GM12892 (cell line): Measurements from ENCODE around the genes PRR30, CAD and NRBP1.

DNA sequence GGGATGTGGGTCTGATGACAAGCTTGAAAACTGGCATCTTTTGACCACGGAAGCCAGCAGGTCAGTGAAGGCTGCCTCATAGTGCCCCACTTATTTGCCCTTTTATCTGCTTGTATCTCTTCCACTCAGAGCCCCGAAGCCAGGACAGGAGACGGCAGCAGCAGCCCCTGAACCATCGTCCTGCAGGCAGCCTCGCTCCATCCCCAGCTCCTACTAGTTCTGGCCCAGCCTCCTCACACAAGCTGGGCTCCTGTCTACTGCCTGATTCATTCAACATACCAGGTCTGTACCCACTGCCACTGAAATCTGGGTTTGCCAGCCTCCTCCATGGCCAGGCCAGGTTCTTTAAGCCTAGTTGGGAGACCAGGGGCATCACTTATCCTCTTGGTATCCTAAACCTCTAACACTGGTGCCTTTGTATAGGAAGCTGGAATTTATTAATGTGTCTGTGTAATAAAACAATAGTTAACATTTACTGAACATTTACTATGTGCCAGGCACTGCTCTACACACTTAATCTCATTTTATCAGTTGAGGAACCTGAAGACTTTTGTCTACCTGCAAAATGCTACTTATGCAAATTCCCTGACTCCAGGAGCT lies 4.0 kb downstream of the OST4 start:
- RRBS, result no CpG with 5 or more reads among the region's 5 CpGs

GRCh38 chr2:27080095-27080575 lies 1.7 kb downstream of the EMILIN1 start:
- RRBS, result no CpG with 5 or more reads among the region's 7 CpGs

DNA sequence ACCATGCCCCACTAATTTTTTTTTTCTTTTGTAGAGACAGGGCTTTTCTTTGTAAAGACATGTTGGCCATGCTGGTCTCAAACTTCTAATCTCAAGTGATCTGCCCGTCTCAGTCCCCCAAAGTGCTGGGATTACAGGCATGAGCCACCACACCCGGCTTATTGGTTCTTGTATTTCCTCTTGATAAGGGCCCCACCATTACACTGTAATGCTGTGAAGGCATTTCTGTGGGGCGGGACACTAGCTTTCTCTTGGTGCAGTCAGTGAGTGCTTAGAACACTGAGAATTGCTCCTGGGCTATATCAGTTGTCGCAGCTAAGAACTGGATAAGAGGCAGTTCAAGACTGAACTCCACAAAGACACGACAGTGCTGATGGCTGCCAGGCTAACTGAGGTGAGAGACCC lies 2.0 kb downstream of the KHK start:
- RRBS, result no CpG with 5 or more reads among the region's 5 CpGs

GRCh38 chr2:27096213-27096801 lies 9.7 kb downstream of the KHK start:
- RRBS, result no CpG with 5 or more reads among the region's 9 CpGs

- RRBS, result no CpG with 5 or more reads among the region's 4 CpGs
Measured at GRCh38 chr2:27139273-27139804, at the start of gene PRR30. Gene PRR30, minus strand, starts transcription at chr2:27139410.

- RRBS, result 2% methylated on average over 17 of the region's 72 CpGs
Measured at GRCh38 chr2:27216975-27217925, at the start of gene CAD. Gene CAD, plus strand, starts transcription at chr2:27217369.

DNA sequence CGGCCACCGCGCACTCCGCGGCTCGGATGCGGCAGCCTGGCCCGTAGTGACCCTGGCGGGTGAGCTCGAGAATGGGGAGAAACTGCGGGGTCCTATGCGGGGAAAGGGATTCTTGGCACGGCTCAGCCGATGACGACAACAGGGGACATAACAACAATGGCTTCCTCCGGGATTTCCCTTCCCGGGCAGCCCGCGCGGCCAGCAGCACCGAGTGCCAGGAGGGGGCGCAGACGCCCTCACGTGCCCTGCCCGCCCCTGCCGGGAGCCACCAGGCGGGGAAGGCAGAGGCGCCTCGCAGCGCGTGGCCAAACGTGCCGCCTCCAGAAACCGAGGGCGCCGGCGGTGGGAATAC lies 2.1 kb upstream of the SLC30A3 start:
- RRBS, result 3% methylated on average over 18 of the region's 37 CpGs

GRCh38 chr2:27316571-27316988 lies 6.3 kb downstream of the MPV17 start:
- RRBS, result no CpG with 5 or more reads among the region's 6 CpGs

DNA sequence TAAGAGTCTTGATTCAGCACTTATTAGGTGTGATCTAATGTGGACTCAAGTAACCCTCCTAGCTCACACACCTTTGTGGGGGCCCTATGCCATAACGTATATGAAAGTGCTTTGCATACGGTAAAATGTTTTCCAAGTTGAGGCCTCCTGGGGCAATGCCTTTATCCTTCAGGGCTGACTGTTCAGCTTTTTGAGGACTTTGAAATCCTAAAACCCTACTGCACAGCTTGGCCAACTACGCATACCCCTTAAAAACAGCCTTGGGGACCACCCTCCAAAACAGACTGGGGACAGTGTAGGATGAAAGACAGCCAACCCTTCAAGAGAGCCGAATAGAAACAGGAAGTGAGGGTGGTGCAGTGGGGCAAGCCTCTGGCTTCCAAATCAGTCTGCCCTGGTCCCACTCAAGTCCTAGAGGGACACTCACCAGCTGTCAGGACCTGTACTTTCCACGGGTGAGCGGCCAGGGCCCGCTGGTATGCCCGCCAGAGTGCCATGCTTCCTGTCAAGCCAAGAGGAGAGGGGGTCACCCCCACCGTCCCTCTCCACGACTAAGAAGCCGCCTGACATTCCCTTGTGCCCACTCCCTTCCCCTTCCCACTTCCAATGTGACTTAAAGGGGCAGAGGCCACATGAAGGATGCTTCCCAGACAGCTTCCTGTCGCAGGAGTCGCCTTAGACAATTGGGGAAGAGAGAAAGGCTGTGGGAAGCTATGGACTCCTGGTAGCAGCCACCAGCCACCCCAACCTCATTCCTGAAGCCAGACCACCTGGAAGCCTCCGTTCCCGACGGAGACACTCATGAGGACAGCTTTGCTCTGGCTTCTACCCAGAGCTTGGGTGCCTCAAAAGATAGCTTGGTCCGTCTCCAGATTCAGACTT lies 635 bp downstream of the MPV17 start:
- RRBS, result no CpG with 5 or more reads among the region's 17 CpGs

DNA sequence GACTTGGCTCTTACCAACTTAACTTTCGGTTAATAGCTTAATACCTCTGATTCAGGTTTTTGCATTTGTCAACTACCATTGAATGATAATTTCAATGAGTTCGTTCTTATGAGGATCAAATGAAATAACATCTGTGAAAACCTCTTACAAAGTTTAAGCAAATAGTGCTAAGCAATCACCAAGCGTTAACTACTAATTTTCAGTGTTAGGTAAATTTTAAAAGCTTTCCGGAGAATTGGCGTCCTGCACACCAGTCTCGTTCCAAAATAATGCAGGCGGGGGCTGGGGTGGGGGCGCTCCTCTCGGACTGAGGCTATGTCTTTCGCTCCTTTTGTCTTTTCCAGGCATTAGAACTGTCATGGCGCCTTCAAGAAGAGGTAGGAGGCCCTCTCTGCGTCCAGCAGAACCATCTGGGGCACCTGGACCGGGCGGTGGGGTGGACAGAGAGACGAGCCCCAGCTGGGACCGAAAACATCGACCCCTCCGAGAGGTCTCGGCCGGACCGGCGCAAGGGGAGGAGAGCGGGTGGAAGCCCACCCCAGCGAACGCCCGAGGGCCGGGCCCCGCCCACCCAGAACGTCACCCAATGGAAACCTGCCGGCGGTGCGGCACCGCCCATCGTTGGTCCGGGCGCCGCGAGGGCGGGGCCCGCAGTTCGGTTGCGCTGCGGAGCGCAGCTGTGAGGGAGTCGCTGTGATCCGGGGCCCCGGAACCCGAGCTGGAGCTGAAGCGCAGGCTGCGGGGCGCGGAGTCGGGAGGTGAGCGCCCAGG lies at the start of gene NRBP1:
NRBP1 (plus strand) TSS at position 658 of the 771 bp plus-strand sequence.
- RRBS, result under 1% methylated on average over 29 of the region's 54 CpGs

DNA sequence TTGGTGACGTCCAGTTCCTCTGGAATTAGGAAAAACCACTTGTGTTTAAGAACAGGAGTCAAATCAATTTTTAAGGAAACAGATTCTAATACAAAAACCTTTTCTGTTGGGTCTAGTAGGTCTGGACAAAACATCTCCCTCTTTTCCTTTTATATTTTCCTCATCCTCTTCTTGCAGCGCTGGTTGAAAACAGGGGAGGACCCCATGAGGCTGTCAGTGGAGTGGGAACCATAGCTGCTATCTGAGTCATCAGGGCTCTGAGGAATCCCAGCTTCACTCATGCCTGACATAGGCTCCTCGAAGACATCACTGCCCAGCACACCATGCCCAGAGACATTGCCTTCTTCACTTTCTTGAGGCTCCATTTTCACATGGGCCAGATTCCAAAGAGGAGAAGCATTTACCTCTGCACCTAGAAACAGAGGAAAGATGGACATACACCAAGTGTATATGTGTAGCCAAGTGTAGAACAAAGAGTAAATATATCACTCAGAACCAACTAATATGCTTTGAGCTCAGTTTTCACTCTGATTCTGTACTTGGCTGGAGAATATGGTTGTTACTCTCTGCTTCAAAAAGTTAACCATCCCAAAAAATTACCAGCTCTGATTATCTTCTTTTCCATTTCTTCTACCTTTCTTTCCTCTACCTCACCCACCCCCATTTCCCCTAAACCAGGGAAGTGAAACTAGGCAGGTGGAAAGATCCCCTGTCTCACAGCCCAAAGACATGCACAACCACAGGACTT lies 9.9 kb downstream of the SUPT7L start:
- RRBS, result no CpG with 5 or more reads among the region's 3 CpGs

DNA sequence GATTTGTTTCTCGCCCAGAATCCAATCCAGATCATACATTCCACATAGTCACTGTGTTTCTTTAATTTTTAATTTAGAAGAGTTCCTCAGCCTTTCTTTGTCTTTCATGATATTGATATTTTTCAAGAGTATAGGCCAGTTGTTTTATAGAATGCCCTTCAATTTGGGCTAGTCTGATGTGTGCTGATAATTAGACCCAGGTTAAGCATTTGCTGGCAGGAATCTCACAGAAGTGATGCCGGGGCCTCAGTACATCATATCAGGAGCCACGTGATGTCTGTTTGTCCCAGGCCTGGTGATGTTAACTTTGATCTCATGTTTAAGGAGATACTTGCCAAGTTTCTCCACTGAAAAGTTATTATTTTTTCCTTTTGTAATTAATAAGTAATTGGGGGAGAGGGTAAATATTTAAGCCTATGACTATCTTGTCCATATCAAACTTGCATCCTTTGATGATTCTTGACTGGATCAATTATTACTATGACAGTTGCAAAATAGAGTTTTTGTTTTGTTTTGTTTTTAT lies 46.1 kb downstream of the SLC4A1AP start:
- RRBS, result no CpG with 5 or more reads among the region's 3 CpGs

GRCh38 chr2:27724237-27724580 lies 47.3 kb upstream of the MRPL33 start:
- RRBS, result no CpG with 5 or more reads among the region's 3 CpGs

DNA sequence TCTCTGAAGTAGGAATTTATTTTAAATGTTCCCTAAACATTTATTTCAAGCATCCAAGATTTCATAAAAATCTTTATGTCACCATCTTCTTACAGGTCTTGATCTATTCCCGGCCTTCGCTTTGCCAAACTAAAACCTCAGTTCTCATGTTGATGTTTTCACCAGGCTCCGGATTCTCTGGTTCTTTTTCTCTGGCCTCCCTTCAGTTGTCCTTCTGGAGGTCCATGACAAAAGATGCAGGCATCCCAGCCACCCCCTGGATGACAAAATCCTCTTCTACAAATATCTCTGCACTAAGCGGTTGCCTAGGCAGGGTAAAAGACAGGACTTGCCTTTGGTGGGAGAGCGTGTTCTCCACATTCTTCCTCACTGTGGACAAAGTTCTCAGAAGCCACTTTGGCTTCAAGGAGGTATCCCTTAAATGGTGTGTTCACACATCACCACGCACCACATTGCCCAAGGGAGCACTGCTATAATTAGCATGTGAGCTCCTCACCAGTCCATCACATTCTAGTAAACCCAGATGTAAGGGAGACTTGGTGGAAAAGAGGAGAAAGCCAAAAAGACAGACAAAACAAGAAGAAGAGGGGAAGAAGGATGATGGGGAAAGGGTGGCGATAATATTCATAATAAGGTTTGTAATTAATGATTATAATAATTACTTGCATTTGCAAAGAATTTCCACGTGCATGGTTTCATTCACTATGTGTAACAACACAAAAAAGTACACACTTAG lies 23.6 kb upstream of the MRPL33 start:
- RRBS, result no CpG with 5 or more reads among the region's 8 CpGs

DNA sequence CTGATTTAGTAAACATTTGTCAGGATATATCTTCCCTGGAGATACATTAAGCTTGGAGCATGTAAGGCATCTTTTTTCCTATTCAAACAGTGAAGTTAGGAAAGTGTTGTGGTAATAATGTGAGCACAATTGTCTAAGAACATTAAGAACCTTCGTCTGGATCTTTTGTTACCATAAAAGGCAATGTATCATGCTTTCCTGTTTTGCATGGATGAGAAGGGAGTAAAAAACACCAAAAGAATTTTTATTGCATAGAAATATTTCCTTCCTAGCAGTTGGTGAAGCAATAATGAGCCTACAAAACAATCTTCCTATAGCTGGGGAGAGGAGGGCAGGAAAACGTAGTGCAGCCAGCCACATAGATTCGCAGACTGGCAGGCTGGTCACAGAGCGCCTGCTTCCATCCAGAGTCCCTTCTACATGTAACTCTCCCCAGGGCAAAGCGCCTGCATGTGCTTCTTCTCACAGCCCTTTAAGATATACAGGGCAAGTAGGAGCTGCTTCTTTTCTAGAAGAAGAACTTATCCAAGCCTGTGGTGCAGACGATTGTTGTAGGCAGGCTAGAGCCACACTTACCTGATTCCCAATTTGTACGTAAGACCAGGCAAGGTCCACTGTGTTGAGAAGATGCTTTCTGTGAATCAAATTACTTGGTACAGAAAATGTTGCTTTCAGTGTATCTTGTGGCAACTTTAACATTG lies 190.4 kb downstream of the BABAM2 start:
- RRBS, result no CpG with 5 or more reads among the region's 7 CpGs

- RRBS, result no CpG with 5 or more reads among the region's 7 CpGs
Measured at GRCh38 chr2:28164207-28164708, 228.4 kb upstream of the FOSL2 start.

- RRBS, result no CpG with 5 or more reads among the region's 6 CpGs
Measured at GRCh38 chr2:28224963-28225472, 167.6 kb upstream of the FOSL2 start.

DNA sequence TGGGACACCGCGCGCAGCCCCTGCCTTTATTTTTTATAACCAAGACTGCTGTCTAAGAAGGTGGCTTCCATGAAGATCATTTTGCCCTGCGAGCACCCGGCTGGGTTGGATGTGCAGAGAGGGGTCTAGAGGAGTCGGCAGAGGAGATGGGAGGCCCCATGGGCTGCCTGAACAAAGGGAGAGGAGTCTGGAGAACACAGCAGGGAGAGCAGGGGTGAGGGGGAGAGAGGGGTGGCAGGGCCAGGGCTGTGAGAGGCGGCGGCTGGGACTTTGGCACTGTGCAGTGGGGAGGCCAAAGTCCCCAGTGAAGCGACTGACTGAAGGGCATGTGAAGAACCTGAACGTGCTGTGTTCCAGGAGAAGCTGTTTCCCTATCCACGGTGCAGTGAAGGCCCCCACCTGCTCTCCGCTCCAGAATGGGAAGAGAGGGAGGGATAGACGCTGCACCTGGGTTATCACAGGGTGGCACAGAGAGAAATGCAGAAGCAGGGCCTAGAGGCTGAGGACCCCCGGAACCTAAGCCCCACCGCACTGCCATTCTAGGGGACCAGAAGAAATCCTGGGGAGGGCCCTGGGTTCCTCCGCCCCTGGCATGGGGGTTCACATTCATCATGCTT lies 24.9 kb upstream of the FOSL2 start:
- RRBS, result no CpG with 5 or more reads among the region's 16 CpGs

DNA sequence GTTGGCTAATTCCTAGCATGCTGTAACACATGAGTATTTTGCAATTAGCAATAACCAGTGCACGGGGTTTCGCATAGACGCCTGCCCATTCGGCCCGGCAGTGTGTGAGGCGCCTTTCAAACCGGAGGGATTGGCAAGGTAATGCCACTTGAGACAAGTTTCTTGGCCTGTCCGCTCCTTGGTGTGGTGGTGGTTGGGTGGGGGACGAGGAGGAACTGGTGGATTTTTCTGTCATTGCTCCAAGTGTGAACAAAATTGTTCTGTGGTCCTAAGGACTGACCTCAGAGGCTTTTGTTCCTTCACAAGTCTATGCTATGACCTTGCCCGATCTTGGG lies 2.9 kb downstream of the FOSL2 start:
- RRBS, result no CpG with 5 or more reads among the region's 10 CpGs

DNA sequence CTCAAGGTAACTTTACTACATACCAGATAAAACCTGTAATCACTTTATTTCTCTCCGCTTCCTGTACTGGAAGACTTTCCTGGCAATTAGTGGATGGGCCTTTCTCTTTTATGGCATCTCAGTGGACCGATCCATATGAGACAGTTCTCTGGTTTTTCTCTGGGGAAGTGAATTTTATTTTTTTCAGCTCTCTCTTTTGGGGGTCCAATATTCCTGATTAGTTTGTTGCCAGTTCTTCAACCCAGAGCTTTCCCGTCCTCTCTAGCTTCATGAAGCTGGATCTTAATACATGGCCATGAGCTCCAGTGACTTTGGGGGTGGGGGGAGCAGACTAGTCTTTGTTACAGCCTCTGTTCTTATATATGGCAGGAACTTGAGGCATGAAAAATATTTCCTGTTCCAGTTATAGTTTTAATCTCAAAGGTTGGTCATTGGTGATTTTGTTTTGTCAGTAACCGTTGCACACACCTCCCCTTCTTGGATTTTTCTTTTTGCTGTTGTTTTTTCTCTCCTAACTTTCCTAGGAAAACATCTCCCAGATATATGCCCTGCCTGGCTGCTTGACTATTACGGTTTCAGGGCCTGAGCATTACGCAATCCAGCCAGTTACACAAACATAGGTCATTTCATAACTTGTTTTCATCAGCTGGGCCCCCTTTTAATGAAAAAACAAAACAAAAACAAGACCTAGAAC lies 3.5 kb downstream of the FOSL2 start:
- RRBS, result no CpG with 5 or more reads among the region's 6 CpGs